SK-N-SH (cell line): ENCODE measurements around the gene C1orf146.

DNA sequence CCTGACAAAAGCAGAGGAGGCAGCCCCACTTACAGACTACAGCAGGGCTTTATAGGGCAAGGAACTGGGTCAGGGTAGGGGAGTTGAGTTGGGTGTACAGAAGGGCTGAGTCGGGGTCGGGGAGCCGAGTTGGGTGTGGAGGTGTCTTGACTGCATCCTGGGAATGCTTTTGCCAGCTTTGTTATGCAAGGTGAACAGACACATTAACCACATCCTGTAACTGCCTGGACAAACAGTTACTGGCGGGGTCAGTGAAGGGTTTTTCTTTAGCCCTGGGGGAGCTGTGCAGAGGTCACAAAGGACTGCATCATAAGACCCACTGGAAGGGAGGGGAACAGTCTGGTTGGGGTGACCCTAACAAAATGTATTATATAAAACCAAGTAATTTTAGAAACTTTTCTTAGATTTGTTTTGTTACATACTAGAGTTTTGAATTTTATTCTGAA, 39.2 kb upstream of the GBP5 start:
- RRBS, result no CpG with 5 or more reads among the region's 4 CpGs
CAGE:
- cytosol, long polyA plus RNA, result no peak
- long polyA plus RNA, result no peak
- nucleus, long polyA plus RNA, result no peak

DNA sequence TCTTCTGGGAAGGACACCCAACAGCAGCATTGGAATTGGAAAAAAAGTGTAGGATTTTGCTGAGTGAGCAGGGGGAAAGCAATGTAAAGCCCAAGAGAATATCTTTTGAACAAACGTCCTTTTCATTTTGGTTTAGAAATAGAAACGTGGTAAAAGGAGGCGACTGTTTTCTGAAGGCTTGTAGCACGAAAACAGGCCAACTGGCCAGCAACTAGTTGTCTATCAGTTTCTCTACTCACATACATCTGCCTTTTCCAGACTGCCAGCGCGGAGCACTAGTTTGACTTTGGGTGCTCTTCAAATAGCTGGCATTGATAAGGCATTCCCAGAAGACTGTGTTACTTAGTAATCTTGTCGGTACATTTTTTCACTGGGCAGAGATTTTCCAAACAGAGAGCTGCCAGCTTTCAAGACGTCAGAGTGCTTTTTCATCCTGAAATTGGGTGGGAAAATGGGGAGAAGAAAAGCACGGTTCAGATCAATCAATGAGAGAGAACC, 1.1 kb upstream of the LRRC8C start:
- RRBS, result no CpG with 5 or more reads among the region's 9 CpGs
CAGE:
- cytosol, long polyA plus RNA, result no peak
- long polyA plus RNA, result no peak
- nucleus, long polyA plus RNA, result no peak

DNA sequence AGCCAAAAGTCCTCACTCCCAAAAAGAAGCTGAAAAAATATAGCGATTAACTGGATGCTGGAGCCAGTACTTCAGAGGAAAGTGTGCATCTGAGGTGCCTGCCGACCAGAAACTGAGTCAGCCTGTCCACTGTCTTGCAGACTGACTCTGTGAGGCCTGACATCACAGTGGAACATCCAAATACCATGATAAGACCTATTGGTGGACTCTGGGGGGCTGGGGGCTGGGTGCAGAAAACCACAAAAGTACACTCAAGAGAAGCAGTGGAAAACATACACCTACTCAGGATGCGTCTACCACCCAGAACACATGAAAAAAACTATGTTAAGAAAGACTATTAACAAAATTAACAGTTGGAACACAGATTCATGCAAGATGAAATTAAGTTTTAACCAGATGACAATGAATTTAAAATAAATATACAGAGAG, 69.1 kb downstream of the LRRC8C start:
- RRBS, result no CpG with 5 or more reads among the region's 3 CpGs
CAGE:
- cytosol, long polyA plus RNA, result no peak
- long polyA plus RNA, result no peak
- nucleus, long polyA plus RNA, result no peak

- RRBS, result 21% methylated on average over 23 of the region's 63 CpGs
CAGE:
- cytosol, long polyA plus RNA, result no peak
- long polyA plus RNA, result no peak
- nucleus, long polyA plus RNA, result no peak
These were observed 22.8 kb downstream of the LRRC8D start for GRCh38 chr1:89843283-89844292.

DNA sequence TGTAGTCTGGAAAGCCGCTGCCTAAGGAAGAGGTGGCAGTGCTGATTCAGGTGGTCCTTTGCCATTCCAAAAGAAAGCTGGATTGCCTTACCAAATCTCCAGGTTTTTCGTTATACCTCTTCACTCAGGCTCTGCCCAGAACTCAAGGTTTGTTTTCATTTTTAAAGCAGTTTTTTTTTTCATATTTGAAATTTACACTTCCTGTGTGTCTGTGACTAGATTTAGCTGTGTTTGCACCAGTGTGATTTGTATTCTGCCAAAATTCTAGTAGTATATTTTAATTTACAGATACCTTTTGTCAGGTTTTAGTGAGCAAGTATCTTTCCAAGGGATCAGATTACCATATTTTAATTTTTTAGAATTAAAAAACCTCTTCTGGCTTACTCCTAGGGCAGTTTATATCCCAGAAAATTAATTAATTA, 25.7 kb downstream of the LRRC8D start:
- RRBS, result no CpG with 5 or more reads among the region's 2 CpGs
CAGE:
- cytosol, long polyA plus RNA, result no peak
- long polyA plus RNA, result no peak
- nucleus, long polyA plus RNA, result no peak

DNA sequence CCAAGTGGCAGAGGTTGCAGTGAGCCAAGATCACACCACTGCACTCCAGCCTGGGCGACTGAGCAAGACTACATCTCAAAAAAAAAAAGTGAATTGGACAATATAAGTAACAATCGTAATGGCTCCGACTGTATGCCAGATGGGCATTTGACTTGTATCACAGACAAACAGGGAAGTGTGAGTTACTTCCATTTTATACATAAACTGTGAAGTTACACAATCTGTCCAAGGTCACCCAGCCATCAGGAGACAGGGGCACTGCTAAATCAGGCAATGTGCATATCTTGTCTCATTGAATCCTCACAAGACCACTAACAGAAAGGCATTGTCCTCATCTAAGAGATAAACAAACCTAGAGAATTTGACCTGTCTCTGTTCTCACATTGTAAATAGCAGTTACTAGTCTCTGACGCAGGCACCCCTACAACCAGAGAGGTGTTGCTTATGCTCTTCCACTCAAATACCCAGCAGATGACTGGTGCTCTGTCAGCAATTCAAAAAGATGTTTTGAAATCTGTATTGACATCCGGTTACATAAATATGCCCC, 52.1 kb upstream of the ZNF326 start:
- RRBS, result no CpG with 5 or more reads among the region's 5 CpGs
CAGE:
- cytosol, long polyA plus RNA, result no peak
- long polyA plus RNA, result no peak
- nucleus, long polyA plus RNA, result no peak

DNA sequence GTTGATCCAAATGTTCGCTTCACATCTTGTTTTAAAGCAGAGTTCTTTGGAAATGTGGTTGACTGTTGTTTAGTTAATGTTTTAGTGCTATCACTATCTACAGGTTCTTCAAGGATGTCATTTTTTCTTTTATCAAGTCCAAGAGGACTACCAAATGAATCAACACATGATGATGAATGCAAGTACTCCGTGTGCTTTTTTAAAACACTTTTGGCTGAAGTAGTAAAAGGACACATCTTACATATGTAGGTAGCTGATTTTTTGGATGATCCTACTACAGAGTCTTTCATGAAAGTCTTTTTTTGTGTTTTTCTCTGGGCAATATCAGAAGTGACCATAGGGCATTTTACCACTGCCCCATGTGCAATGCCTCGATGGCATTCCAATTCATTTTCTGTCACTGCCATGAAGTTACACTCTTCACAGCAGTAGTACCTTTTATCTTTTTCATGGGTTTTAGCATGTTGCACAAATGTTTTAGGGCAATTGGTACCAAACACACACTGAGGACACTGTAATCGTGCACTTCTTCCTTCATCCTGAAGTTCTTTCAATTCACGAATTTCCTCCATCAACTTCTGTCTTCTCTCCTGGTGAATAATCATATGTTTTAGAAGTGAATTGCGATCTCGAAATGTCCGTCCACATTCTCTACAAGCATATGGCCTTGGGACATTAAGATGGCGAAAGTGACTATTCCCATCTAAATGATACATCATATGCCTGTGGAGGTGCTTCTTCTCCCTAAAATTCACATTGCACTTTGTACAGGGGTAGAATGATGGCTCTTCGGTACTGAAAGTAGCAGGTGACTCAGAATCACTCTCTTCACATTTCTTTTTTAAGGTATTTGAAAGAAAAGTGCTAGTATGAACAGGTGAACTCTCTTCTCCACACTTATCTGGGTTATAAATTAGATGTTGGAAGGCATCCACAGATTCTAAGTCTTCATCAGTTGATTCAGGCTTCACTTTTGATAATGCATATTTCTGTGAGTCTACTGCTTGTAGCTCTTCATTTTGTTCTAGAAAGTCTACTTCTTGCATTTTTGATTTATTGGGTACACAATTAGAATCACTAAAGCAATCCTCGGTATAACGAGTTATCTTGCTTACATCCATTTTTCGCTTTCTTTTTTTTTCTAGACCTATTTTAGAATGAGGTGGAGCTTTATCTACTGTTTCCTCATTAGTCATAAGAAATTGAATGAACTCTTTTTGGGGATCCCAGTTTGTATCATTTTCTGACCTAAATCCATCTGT, 82.1 kb downstream of the ZNF644 start:
- RRBS, result no CpG with 5 or more reads among the region's 13 CpGs
CAGE:
- cytosol, long polyA plus RNA, result no peak
- long polyA plus RNA, result no peak
- nucleus, long polyA plus RNA, result no peak

- RRBS, result no CpG with 5 or more reads among the region's 2 CpGs
CAGE:
- cytosol, long polyA plus RNA, result no peak
- long polyA plus RNA, result no peak
- nucleus, long polyA plus RNA, result no peak
These were observed 54.7 kb downstream of the ZNF644 start for GRCh38 chr1:90966994-90967693.

DNA sequence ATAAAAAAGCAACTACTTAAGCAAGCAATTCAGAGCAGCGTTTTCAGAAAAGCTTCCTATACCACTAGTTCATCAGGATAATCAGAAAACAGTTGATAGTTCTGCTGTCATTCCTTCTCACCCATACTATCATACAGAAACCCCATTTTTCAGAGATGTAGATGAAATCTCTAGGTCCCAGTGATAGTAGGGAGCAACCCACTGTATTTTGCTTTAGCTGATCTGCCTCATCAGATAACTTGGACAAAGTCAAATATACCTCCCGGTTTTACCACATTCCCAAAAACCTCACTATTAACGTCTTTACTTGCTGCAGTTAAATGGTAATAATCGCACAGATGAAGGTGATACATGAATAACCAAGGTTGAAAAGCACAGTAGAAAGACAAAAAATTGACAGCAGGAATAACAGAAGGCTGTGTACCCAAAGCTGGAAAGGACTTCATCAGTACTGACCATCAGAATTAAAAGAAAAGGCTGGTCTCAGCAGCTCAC, 13.3 kb downstream of the ZNF644 start:
- RRBS, result no CpG with 5 or more reads among the region's 4 CpGs
CAGE:
- cytosol, long polyA plus RNA, result no peak
- long polyA plus RNA, result no peak
- nucleus, long polyA plus RNA, result start-site peak on the minus strand centred at position 224 of the sequence, 178 bp wide, 11 and 11 reads in 2 replicates

DNA sequence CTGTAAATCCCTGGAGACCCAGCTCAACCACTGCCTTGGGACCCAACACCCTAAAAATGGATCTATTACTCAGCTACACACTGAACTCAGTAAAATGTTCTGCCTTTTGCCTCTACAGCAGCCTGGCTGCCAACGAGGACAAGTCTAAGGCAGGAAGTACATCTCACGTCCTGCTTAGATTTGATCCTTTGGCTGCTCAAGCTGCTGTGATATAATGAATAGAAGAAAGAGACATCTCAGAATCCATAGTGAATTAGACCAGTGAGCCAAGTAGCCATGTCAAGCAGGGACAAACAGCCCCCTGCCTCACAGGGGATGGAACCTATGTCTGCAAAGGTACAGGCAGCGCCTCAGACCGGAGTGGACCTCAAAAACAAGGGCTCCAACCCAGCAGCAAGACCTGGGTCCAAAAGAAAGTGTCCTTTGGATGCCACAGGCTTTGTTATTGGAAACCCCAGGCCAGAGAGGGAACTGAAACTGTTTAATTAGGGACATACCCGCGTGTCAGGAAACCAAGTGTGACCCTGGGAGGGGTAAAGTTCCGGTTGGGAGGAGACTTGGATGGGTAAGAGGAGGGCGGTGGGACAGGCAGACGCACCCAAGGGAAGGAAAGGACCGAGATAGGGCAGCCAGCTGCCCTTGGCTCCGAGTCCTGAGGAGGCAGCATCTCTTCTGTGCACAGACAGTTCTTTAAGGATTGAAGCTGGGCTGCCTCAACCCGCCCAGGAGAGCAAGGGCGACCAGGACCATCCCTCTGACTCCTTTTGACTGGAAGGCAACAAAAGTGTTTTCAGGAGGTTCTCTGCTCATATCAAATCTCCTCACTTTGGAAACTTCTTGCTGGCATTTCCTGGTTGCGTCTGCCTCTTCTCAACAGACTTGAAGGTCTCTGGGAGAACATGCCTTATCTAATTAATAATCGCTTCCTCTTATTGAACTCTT, 71.3 kb downstream of the CDC7 start:
- RRBS, result no CpG with 5 or more reads among the region's 15 CpGs
CAGE:
- cytosol, long polyA plus RNA, result no peak
- long polyA plus RNA, result no peak
- nucleus, long polyA plus RNA, result no peak

- RRBS, result no CpG with 5 or more reads among the region's 5 CpGs
CAGE:
- cytosol, long polyA plus RNA, result no peak
- long polyA plus RNA, result no peak
- nucleus, long polyA plus RNA, result no peak
These were observed 95.6 kb downstream of the CDC7 start for GRCh38 chr1:91596252-91596625.

- RRBS, result no CpG with 5 or more reads among the region's 15 CpGs
CAGE:
- cytosol, long polyA plus RNA, result no peak
- long polyA plus RNA, result no peak
- nucleus, long polyA plus RNA, result no peak
These were observed 153.5 kb downstream of the TGFBR3 start for GRCh38 chr1:91732269-91733067.

DNA sequence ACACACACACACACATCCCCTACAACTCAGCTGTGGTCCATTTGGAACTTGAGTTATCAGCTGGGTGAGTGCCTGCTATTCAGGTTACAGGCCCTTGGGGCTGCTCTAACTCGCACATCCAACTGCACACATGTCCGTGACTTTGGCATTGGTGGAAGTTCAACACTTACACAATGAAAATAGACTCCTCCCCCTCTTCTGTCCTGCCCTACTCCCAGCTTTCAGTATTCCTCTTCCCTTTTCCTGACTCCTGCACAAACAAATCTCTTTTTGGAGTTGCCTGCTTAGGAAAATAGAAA, 141.0 kb downstream of the TGFBR3 start:
- RRBS, result no CpG with 5 or more reads among the region's 2 CpGs
CAGE:
- cytosol, long polyA plus RNA, result no peak
- long polyA plus RNA, result no peak
- nucleus, long polyA plus RNA, result no peak

GRCh38 chr1:91757832-91758086, 128.2 kb downstream of the TGFBR3 start:
- RRBS, result no CpG with 5 or more reads among the region's 3 CpGs
CAGE:
- cytosol, long polyA plus RNA, result no peak
- long polyA plus RNA, result no peak
- nucleus, long polyA plus RNA, result no peak

- RRBS, result no CpG with 5 or more reads among the region's 9 CpGs
CAGE:
- cytosol, long polyA plus RNA, result no peak
- long polyA plus RNA, result no peak
- nucleus, long polyA plus RNA, result no peak
These were observed 90.5 kb downstream of the TGFBR3 start for GRCh38 chr1:91795224-91796008.

DNA sequence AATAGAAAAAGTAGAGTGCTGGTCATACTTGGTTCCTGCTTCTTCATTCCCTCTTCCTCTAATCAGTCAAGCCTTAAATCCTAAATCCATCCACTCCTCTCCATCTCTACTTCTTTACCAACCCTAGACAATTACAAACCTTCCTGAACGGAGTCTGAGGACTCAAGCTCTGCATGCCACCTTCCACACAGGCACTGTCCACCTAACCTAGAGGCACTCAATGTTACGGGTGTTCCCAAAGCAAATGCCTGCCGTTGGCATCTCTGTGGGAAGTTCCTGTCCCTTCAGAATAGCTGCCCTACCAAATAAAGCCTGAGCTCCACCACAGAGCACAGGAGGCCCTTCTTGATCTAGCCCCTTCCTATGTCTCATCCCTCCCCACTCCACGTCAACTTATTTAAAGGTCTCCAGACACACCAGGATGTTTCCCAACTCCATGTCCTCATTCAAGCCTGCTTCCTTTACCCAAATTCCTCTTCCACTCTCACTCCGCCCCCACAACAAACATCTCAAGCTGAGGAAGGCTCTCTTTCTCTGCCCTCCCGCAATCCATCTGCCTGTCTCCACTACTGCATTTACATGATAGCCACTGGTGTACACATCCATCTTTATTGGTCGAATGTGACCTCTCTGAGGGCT, 87.8 kb downstream of the TGFBR3 start:
- RRBS, result no CpG with 5 or more reads among the region's 7 CpGs
CAGE:
- cytosol, long polyA plus RNA, result no peak
- long polyA plus RNA, result no peak
- nucleus, long polyA plus RNA, result no peak

GRCh38 chr1:91845850-91846305, 40.1 kb downstream of the TGFBR3 start:
- RRBS, result no CpG with 5 or more reads among the region's 5 CpGs
CAGE:
- cytosol, long polyA plus RNA, result no peak
- long polyA plus RNA, result no peak
- nucleus, long polyA plus RNA, result no peak

- RRBS, result no CpG with 5 or more reads among the region's 24 CpGs
CAGE:
- cytosol, long polyA plus RNA, result no peak
- long polyA plus RNA, result no peak
- nucleus, long polyA plus RNA, result no peak
These were observed at the start of gene C1orf146 for GRCh38 chr1:92217658-92218041. Gene C1orf146, plus strand, starts transcription at chr1:92217915.

GRCh38 chr1:92315767-92316446, 17.0 kb downstream of the RPAP2 start:
- RRBS, result no CpG with 5 or more reads among the region's 6 CpGs
CAGE:
- cytosol, long polyA plus RNA, result no peak
- long polyA plus RNA, result no peak
- nucleus, long polyA plus RNA, result no peak

DNA sequence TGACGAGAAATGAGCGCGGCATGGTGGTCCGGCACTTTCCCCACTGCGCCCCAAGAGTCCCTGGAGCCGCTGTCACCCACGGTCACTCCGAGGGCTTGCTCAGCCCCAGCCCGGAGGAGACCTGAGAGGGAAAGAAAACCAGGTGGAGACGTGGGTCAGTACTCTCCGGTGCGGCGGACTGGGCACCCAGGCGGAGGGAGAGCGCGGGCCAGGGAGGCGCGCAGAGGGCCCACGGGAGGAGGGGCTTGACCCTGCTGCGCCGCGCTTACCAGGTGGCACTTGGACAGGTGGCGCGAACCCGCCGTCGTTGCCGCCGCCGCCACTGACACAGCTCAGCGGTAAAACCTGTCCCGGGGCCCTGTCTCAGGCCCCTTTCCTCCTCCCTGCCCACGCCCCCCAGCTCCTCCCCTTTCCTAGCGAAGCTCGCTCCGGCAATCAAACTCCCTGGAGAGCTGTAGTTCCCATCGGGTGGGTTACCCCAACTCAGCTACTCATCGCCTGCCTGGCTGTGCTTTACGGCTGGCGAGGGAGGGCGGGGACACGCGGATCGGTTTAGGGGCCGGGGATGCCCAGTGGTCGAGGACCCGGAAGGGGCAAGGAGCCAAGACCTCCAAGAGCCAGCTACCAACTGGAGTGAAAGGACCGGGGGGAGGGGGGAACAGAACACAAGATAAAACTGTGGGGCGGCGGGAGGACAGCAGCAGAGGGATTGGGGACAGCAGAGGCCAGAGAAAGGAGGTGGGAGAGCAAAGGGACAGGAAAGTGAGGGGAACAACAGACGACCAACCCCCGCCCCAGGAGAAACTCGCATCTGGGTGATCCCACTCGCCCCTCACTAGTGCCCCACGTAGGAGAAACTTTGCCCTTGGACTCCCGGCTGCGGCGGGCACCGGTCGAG, 3.0 kb downstream of the GFI1 start:
- RRBS, result 9% methylated on average over 16 of the region's 60 CpGs
CAGE:
- cytosol, long polyA plus RNA, result no peak
- long polyA plus RNA, result no peak
- nucleus, long polyA plus RNA, result no peak